Skeletal muscle tissue (tissue), 7 donors: ENCODE data around the gene DHRS7.

DNA sequence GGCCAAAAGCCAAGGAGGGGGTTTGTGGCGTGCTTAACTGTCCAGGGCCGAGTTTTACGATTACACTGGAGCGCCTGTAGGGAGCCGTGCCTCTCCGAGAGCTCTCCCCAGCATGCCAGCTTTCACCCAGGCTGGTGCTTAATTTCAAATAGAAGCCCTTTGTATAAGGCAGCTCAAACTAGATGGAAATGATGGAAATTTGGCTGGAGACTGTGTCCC is 1.1 kb downstream of the DACT1 start:
- PRO-cap, 3 experiments: no peak in any of the 3 experiments
- RAMPAGE, long total RNA: no peak
- RRBS, 2 experiments: no CpG with 5 or more reads among the region's 6 CpGs

- PRO-cap, 3 experiments: peak in 3 of 3 experiments; most common minus-strand start chr14:59188406 (in 1)
- RAMPAGE, long total RNA: no peak
- RRBS, 2 experiments: 0 to 5% methylated on average over 2 of the region's 38 CpGs
These were observed 353 bp upstream of the DAAM1 start for GRCh38 chr14:59188048-59188580.

DNA sequence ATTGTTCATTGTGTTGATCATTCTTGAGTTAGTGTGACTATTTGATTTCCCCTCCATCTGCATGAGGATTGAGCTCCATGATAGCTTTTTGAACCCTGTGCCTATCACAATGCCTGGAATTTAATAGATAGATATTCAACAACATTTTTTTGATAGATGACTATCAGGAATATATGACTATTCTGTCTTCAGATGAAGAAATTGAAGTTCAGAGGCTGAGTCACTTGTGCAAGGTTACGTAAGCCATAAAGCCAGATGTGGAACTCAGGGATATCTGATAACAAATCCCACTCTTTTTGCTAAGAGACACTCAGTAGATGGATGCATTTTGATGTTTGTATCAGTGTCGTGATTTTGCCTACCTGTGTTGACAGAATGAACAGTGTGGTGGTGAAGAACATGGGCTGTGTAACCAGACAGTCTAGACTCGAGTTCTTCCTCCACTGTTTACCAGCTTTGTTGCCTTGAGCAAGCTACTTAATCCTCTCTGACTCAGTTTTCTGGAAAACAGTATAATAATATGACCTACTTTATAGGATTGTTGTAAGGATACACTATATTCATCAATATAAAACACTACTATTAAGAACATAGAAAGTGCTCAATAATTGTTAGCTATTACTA is 93.9 kb downstream of the DAAM1 start:
- PRO-cap, 3 experiments: no peak in any of the 3 experiments
- RAMPAGE, long total RNA: no peak
- RRBS, 2 experiments: no CpG with 5 or more reads among the region's 3 CpGs

DNA sequence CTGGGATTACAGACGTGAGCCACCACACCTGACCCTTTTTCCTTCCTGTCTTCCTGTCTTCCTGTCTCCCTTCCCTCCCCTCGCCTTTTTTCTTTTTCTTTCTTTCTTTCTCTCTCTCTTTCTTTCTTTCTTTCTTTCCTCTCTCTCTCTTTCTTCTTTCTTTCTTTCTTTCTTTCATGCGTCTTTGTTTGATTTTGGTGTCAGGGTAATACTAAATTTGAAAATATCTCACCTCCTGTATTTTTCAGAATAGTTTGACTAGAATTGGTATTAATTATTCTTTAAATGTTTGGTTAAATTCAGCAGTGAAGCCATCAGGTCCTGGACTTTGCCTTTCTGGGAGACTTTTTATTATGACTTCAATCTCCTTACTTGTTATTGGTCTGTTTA is 81.1 kb downstream of the GPR135 start:
- PRO-cap, 3 experiments: no peak in any of the 3 experiments
- RAMPAGE, long total RNA: no peak
- RRBS, 2 experiments: no CpG with 5 or more reads among the region's 3 CpGs

- PRO-cap, 3 experiments: no peak in any of the 3 experiments
- RAMPAGE, long total RNA: no peak
- RRBS, 2 experiments: no CpG with 5 or more reads among the region's 12 CpGs
These were observed 17.7 kb downstream of the GPR135 start for GRCh38 chr14:59447335-59448116.

DNA sequence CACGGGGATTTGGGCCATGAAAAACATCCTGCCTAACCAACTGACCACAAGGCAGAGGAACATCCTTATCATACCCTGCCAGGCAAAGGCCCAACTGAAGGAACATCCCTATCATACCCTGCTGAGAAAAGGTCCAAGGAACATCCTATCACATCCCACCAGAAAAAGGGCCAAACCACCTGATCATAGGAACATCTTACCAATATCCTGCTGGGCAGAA is 30.0 kb upstream of the RTN1 start:
- PRO-cap, 3 experiments: no peak in any of the 3 experiments
- RAMPAGE, long total RNA: no peak
- RRBS, 2 experiments: no CpG with 5 or more reads among the region's 1 CpG

GRCh38 chr14:60165164-60165853 is at the start of gene DHRS7:
DHRS7 (minus strand) TSS chr14:60165398.
- PRO-cap, 3 experiments: peak in 3 of 3 experiments; most common plus-strand start chr14:60165441 (in 1); most common minus-strand start chr14:60165418 (in 2)
- RAMPAGE, long total RNA: start-site peak on the minus strand at chr14:60165310-60165433, 1,331 and 309 reads in 2 replicates
- RRBS, 2 experiments: 2 to 3% methylated on average over 10 of the region's 48 CpGs

GRCh38 chr14:60194844-60195296 is 29.7 kb upstream of the DHRS7 start:
- PRO-cap, 3 experiments: no peak in any of the 3 experiments
- RAMPAGE, long total RNA: no peak
- RRBS, 2 experiments: no CpG with 5 or more reads among the region's 4 CpGs

GRCh38 chr14:60282618-60282990 is 33.6 kb downstream of the PPM1A start:
- PRO-cap, 3 experiments: no peak in any of the 3 experiments
- RAMPAGE, long total RNA: no peak
- RRBS, 2 experiments: no CpG with 5 or more reads among the region's 5 CpGs

DNA sequence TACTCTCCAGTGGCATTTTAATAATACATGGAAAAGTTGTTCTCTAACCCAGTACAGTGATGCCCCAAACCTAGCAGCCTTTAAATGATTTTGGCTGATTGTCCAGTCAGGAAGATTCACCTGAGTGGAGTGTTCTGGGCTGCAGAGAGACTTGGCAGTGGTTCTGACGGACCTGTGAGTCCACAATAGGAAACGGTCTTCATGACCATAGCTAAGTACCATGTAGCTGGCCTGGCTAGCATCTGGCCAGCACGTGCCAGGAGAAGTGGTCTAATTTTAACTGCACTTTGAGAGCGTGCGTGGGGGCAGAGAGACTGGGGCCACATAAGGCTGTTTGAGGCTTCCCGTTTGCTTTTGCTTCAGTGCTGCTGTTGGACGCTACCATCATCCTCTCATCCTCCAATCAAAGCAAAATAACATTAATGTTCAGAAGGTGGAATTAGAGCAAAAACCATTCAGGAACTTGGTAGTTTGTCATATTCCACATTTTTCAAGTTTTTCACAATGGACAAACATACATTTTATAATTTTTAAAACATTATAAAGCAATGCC is 54.8 kb downstream of the PPM1A start:
- PRO-cap, 3 experiments: no peak in any of the 3 experiments
- RAMPAGE, long total RNA: no peak
- RRBS, 2 experiments: no CpG with 5 or more reads among the region's 7 CpGs

- PRO-cap, 3 experiments: no peak in any of the 3 experiments
- RAMPAGE, long total RNA: no peak
- RRBS, 2 experiments: no CpG with 5 or more reads among the region's 4 CpGs
These were observed 68.5 kb downstream of the PPM1A start for GRCh38 chr14:60317416-60318126.

DNA sequence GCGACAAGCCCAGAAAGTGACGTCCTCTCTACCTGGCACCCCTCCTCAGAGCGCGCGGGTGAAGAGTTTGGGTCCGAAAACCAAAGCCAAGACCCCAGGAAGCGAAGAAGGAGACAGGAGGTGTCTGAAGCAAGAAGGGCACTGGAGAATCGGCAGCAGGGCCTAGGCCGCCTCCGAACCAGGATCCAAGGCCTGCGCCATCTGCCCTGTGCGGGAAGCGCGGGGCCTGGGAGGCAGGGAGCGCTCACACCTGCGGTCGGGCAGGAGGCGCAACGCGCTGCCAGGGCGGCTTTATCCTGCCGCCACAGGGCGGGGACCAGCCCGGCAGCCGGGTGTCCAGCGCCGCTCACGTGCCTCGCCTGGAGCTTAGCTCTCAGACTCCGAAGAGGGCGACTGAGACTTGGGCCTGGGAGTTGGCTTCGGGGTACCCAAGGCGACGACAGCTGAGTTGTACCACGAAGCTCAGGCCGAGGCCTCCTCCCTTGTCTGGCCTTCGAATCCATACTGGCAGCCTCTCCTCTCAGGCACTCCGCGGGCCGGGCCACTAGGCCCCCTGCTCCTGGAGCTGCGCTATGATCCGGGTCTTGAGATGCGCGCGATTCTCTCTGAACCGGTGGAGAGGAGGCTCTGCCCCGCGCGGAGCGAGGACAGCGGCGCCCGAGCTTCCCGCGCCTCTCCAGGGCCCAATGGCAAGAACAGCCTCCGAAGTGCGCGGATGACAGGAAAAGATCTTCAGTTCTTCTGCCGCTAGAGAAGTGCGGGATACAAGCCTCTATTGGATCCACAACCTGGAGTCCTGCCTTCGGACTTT is 7.0 kb downstream of the SIX1 start:
- PRO-cap, 3 experiments: peak in 1 of 3 experiments; most common plus-strand start position 376 of the sequence (in 1); most common minus-strand start position 267 of the sequence (in 1)
- RAMPAGE, long total RNA: no peak
- RRBS, 2 experiments: 8 to 17% methylated on average over 1 to 3 of the region's 61 CpGs

DNA sequence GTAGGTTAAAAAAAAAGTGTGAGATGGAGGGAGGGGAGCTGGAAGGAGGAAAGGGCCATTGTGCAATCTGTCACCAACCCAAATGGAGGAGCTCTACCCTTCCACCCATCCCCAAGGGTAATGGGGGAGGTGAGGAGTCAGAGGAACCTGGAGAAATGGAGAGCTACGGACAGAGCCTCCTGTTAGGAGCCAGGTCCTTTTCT is 2.7 kb downstream of the SIX1 start:
- PRO-cap, 3 experiments: peak in 2 of 3 experiments; most common plus-strand start position 140 of the sequence (in 2)
- RAMPAGE, long total RNA: no peak
- RRBS, 2 experiments: no CpG with 5 or more reads among the region's 1 CpG

DNA sequence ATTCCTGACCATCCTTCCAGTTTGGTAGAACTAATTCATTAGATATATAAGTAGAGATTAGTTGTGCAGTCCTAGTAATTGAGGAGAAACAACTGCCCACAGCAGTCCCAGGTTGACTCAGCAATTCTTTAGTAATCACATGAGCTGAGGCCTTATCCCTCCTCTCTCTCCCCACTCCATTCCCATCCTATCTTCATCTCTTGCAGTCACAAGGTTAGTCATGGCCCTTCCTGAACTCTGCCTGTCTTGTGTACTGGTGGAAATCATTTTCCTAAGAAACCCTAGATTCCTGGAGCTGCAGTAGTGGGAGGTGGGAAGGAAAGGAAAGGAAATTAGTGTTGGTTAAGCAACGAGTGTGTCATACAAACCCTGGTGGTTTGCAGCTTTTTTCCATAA is 984 bp downstream of the SLC38A6 start:
- PRO-cap, 3 experiments: peak in 1 of 3 experiments; most common plus-strand start position 203 of the sequence (in 1); most common minus-strand start position 130 of the sequence (in 1)
- RAMPAGE, long total RNA: no peak
- RRBS, 2 experiments: no CpG with 5 or more reads among the region's 1 CpG

DNA sequence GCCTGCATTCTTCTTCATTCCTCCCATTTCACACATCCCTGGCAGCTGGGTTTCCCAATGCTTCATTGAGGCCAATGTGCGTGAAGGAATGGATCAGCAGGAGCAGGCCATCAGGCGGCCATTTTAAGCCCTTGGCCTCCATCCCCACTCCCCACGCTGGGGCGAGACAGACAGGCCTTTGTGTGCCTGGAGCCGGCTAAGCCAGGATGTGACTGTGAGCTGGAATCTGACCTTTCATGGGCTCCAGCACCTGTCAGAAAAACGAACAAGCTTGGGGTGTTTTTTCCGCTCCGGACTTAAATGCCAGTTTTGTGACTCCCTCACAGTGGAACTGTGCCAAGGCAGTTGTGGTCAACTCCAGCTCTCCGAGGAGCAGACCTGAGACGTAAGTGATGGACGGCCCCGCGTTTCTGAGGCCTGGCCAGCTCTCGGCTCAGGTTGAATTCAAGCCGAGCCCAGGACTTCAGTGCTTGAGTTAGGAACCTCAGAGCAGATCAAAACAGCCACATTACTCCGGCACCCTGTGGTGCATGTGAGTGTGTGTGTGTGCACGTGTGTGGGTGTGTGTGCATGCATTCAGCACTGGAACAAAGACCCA is 133.1 kb downstream of the TMEM30B start:
- PRO-cap, 3 experiments: peak in 1 of 3 experiments; most common minus-strand start position 412 of the sequence (in 1)
- RAMPAGE, long total RNA: no peak
- RRBS, 2 experiments: 8 to 11% methylated on average over 4 of the region's 17 CpGs

- PRO-cap, 3 experiments: no peak in any of the 3 experiments
- RAMPAGE, long total RNA: no peak
- RRBS, 2 experiments: 5 to 6% methylated on average over 6 of the region's 27 CpGs
These were observed 550 bp upstream of the PRKCH start for GRCh38 chr14:61320722-61321336.

GRCh38 chr14:61321986-61322368 is 598 bp downstream of the PRKCH start:
- PRO-cap, 3 experiments: no peak in any of the 3 experiments
- RAMPAGE, long total RNA: no peak
- RRBS, 2 experiments: no CpG with 5 or more reads among the region's 33 CpGs

DNA sequence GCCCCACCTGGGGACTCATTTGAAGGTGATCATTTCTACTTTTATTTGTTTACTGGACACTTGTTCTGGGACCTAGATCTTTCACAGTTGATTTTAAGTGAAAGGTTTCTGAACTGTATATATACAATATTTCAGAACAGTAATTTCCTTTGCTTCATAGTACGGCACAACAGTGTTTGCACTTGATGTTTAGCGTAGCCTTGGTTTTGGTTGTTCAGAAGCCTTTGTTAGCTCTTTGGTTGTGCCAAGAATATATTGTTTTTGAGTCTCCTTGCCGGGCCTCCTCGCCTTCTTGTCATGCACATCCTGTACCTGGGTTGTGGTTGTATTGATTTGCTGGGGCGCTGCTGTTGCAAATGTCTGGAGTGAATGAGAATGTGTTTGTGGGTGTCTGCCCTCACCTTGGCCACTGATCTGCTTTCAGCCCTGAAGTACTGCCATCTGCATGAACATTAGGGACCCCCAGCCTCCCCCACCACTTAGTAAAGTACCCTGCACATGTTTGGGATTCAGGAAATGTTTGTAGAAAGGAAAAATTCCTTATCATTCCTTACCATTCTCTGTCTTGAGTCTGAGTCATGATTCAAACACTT is 16.4 kb downstream of the PRKCH start:
- PRO-cap, 3 experiments: no peak in any of the 3 experiments
- RAMPAGE, long total RNA: no peak
- RRBS, 2 experiments: no CpG with 5 or more reads among the region's 5 CpGs

DNA sequence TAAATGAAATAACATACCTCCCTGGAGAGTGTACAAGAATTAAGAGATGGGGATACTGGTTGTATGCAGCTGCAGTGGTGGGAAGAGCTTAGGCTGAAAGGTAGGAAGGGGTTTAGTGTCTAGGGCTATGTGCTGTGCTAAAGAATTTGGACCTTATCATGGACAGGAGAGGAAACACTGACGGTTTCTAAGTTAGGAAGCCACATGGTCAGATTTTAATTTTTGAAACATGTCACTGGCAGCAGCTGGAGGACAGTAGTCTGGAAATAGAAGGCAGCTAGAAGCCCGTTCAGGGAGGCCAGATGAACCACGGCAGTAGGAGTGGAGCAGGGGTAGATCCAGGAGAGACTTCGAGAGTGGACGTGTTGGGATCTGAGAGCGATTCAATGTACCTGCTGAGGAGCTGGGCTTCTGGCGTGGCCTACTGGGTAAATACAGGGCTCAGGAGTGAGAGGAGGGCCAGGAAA is 64.8 kb downstream of the PRKCH start:
- PRO-cap, 3 experiments: no peak in any of the 3 experiments
- RAMPAGE, long total RNA: no peak
- RRBS, 2 experiments: no CpG with 5 or more reads among the region's 7 CpGs

DNA sequence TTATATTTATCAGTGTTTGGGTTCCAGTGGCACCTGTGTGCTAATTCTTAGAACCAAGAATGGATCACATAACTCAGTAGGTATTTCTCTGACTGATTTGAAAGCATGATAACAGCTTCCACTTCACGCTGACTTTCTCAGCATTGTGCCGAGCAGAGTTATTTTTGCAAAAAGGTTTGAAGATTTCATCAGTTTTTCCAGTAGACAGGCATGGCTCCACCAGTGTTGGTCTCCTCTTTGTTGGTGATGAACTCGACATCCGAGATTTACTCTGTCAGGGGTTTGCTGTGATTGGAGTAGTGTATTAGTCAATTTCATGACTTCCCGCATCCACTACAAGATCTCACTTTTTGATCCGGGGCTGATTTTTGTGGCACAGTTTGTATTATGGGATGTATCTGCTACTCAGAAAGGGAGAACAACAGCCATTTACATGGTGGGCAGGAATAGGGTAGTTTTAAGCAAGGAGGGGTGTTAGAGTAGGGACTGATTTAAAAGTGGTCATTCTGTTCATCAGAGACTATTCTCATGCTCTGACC is 85.3 kb downstream of the PRKCH start:
- PRO-cap, 3 experiments: no peak in any of the 3 experiments
- RAMPAGE, long total RNA: no peak
- RRBS, 2 experiments: no CpG with 5 or more reads among the region's 6 CpGs